Aorta (tissue), 1 donor: ENCODE data around the genes R3HDML, TTPAL and MATN4.

DNA sequence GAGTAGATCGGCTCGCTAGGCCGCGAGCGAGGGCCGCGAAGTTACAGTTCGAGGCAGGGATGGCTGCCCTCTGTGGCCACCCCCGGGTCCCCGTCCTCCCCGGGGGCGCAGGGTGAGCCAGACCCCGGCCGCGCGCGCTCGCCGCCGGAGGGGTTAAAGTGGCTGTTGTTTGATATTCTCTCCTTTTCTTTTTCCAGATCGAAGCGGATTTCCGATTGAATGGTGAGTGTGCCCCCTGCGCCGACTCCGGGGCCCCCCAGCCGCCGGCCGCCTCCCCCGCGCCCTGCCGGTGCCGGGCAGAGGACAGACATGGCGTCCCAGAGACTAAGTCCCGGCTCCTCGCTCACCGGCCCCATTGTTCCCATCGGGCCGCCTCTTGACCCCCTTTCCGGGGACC, 610 bp downstream of the TOP1 start:
- PRO-cap: no peak

- PRO-cap: no peak
Observed at GRCh38 chr20:41100167-41100390, 37.3 kb upstream of the PLCG1 start.

DNA sequence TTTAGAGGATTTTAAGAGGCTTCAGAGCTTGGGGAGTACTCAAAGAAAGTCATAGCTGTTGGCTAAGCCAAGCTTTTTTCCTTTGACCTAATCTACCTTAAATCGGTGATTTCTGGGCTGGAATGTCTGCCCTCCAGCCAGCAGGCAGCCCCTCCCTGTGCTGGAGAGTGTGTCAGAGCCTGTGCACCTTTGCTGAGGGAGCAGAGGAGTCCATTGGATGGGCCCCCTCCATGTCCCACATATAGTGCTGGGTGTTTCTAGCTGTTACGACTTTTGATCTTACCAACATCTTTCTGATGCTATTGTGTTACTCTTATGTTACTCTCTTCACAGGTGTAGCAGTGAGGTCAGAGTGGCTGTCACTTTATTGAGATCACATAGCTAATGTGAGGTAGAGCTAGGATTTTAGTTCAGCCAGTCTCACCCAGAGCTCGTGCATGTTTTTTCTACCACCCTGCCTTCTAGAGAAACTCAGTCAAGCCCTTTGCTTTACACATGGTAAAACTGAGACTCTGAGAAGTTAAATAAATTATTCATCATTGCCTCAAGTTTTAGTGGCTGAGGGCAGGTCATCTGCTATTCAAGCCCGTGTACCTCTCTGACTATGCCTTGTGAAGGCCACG, 21.1 kb downstream of the PLCG1 start:
- PRO-cap: no peak

DNA sequence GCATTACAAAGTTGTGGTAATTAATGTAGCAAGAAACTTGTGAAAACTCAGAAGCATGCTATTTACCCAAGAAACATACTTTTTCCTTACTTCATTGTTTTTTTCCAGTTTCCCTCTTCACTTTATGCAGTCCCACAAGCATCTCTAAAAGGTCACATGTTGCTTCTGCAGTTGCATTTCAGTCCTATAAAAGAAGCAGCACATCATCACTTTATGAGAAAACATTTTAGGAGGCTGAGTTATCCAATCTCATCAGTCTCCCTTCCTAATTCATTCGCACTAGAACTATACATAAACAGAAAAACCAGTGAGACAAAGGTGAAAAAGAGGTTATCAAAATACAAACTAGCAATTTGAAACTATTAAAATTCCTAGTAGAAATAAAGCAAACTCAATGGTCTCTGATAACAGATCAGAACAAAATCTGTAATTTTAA, 48.6 kb downstream of the ZHX3 start:
- PRO-cap: no peak

GRCh38 chr20:41484199-41484736, 117.7 kb upstream of the EMILIN3 start:
- PRO-cap: no peak

GRCh38 chr20:44068485-44069736, 118.1 kb downstream of the JPH2 start:
- PRO-cap: no peak

DNA sequence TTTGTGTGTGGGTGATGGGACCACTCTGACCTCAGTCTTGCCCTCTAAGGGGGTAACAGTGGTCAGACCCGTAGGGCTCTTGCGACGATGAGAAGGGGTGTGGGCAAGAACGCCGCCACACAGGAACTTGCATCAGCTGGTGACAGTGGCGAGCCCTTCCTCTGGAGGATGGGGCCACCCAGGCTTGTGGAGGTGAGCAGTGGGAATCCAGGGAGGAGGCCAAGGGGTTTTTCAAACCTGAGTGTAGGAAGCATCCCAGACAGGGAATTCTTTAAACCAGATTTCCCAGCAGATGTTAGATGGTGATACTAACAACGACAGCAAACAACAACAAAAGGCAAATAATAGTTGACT, 117.3 kb downstream of the JPH2 start:
- PRO-cap: no peak

DNA sequence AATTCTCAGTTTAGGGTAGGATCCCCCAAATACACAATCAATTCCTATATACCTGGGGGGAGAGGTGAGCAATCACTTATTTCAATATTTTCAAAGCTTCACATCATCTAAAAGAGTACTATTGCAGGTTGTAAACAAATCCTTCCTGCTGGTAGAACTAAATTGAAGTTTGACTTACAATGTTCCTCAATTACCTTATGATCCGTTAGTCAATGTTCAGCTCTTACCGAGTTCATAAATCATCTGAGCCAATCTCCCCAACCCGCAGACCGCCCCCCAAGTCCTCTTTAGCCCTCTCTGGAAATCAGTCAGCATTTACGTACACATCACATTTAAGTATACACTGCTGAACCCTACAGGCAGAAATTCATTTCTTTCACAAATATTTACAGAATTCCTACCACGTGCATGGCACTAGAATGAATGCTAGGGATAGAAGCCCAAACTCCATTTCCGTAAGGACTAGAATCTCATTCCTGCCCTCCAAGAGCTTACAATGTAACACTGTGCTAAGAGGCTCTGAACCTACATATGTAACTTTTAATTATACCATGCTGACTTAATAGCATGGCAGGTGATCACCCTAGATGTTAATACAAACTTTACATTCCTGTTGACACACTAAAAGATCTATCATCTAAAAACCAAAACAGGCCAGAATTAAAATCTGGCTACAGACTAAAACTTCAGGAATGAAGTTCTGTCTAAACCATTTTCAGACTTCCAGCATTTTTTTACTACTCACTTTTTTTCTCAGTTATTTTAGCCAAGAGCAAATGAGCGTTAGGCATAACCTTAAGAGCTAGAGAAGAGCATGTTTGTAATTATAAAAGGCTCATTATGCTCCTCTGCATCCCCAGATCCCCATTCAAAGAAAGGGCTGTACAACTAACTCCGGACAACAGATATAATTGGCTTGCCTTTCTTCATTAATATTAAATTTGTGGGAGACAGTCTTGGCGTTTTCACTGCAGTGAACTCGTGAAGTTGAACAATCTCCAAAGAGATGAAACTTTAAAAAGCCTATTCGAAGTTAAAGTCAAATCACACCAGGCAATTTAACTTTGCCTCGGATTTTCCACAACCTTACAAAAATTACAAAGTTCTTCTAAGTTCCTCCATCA, 1.6 kb downstream of the OSER1 start:
- PRO-cap: no peak

- PRO-cap: no peak
Observed at GRCh38 chr20:44336883-44337288, at the start of gene R3HDML. R3HDML (plus strand) TSS chr20:44337043.

DNA sequence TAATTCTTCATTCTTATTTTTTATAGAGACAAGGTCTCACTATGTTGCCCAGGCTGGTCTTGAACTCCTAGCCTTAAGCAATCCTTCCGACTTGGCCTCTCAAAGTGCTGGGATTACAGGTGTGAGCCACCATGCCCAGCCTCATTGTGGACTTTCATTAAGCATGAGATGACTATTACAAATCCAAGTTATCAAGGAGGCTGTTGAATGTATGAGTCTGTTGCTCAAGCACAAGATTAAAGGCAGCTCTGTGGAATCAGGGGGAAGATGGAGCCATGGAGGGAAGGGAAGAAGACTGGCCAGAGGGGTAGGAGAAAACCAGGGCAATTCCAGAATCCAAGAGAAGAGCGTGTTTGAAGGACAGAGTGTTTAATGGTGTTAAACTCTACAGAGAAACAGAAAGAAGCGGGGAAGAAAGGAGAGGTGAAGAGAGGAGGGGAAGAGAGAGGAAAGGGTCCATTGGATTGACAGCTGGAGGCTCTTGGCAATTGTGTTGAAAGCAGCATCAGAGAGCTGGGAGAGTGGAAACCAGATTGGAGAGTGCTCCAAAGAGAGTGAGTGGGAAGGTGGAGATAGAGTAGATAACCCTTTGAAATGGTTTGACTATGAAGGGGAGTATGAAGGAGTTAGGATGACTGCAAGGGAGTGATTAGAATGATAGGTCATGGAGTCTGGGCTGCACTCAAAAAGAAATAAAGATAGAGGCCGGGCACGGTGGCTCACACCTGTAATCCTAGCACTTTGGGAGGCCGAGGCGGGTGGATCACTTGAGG, 49.7 kb upstream of the TTPAL start:
- PRO-cap: no peak

- PRO-cap: no peak
Observed at GRCh38 chr20:44427464-44428167, 48.1 kb upstream of the TTPAL start.

- PRO-cap: no peak
Observed at GRCh38 chr20:44432056-44432600, 43.5 kb upstream of the TTPAL start.

GRCh38 chr20:44475710-44476848, at the start of gene TTPAL:
TTPAL (plus strand) TSS chr20:44475874.
- PRO-cap: bidirectional peak, plus-strand start at chr20:44475888, minus-strand start at chr20:44475800

DNA sequence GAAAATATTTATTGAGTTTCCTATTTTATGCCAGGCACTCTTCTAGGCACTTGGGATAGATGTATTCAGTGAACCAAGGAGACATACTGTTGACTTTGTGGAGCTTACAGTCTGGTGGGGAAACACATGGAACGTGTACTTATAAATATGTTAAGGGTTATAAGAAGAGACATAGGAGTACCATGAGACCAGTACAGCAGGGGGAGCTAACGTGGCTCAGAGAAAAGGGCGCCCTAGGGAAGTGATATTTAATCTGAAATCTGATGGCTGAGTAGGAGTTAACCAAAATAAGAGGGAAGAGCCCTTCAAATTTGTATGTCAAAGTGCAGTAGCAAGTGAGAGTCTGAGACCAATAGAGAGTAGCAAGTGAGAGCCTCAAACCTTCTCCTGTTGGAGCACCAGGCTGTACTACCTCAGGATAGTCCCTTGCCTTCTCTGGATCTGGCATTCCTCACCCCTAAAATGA, 6.1 kb upstream of the PKIG start:
- PRO-cap: no peak

DNA sequence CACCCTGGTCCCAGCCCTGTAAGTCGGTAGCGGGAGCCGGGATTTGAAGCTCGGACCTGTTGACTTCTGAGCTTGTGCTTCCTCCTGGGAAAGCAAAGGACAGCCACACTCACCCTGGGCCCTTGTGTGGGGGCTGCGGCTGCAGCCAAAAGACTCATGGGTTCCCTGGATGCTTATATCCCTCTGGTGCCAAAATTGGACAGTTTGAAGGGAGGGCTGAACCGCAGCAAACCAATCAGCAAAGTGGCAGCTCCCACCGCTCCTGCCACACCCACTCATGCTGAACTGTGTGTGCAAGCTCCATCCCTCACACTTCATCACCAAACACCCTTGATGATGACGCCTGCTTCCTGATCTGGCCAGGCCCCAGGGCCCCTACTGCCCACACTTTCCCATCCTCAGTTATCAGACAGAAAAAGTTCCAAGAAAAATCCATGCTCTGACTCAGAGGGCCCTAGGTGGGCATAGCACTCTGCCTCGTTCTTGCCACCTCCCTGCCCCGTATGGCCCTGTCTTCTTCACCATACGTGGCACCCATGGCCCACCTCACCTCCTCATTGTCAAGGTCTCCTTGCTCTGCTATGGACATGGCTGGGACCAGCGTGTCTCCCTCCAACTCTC, 3.8 kb upstream of the CCN5 start:
- PRO-cap: no peak

GRCh38 chr20:44906960-44907611, 2.8 kb upstream of the PABPC1L start:
- PRO-cap: no peak

- PRO-cap: no peak
Observed at GRCh38 chr20:44907612-44908461, 2.0 kb upstream of the PABPC1L start.

DNA sequence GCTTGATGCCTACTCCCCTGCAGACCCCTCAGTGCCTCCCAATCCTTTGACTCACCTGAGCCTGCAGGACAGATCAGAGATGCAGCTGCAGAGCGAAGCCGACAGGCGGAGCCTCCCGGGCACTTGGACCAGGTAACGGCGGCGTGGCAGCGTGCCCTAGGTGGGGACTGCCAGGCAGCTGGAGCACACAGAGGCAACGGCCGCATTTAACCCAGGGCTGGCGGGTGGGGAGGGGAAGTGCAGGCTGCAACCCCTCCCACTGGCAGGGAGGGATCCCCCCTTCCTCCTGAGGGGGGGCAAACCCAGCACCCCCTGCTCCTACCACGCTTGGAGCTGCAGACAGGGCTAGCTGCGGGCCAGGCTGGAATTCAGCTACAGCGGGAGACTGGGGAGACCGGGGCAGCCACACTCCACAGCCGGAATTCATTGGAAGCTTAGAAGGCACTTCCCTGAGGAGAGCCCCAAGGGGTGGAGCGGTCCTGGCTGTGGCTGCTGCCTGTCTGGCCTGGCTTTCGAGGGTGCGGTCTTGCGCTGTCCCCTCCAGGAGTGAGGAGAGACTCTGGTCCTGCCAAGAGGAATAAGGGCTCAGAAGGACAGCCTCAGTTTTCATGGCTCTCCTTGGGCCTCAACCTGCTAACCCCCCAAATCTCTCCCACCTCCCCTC, at the start of gene MATN4:
MATN4 (minus strand) TSS at position 180 of the 664 bp plus-strand sequence.
- PRO-cap: no peak

GRCh38 chr20:45345024-45346016, 2.9 kb downstream of the SDC4 start:
- PRO-cap: no peak

DNA sequence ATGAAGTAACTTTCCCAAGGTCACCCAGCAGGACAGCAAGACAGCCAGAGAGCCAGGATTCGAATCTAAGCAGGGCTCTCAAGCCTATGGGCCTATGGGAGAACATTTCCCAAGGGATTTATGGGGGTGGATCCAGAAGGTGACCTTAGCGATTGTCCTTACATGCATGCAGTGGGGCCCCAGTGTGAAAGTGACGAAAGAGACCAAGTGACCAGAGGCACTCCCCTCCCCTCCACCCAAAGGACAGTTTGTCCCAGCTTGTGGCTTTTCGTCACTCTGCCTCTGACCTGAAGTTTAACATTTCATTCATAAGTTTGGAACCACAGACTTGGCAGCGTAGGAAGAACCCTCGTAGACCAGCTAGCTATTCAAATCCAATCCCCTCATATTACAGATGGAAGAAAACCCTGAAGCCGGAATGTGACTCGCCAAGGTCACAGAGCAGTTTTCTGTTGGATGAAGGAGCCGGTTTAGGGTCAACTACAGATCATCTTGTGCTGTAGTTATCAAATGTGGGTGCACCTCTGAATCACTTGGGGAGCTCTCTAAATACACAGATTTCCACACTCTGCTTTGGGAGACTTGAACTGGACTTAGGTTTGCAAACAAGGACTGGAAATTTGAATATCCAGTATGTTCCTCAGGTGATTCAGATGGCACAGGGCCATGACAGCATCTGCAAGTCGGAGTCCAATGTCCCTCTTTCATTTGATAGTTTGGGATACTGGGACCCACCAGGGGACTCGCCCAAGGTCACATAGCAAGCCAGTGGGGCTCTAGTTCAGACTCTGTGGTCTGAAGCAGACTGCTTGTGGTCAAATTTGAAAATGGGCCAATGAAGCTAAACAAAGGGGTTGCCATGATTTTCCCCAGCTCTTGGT, 3.8 kb upstream of the SYS1 start:
- PRO-cap: no peak